Non-pigmented ciliary epithelial cell (primary cell): ENCODE measurements around the gene CPNE1.

DNA sequence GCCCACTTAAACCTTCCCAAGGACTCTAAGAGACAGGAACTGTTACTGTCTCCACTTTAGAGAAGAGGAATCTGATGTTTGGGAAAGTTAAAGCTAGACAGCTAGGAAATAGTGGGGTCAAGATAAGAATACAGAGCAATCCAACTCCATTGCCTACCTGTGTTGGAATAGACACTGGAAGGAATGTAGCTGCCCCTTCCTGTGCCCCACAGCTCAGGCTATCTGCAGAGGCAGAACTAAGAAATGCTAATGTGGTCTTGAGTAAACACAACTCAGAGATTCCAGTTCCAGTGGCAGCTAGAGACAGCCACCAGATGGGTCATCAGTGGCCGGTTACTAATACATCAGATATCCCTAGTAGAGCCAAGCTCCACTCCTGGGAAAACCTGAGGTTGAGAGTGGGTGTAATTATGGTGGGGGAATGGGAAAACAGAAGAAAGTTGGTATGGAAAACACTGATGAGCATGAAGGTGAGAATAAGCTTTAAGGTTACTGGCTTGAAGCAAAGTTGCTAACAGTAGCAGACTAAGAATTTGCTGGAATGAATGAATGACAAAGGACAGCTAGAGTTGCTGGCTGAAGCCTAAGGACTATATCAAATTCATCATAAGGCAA is 28.2 kb upstream of the FAM83C start:
- RRBS: no CpG with 5 or more reads among the region's 1 CpG

- RRBS: no CpG with 5 or more reads among the region's 10 CpGs
These were observed 35.3 kb downstream of the CEP250 start for GRCh38 chr20:35490323-35491384.

GRCh38 chr20:35631195-35631926 is 15.7 kb downstream of the SPAG4 start:
- RRBS: no CpG with 5 or more reads among the region's 10 CpGs

DNA sequence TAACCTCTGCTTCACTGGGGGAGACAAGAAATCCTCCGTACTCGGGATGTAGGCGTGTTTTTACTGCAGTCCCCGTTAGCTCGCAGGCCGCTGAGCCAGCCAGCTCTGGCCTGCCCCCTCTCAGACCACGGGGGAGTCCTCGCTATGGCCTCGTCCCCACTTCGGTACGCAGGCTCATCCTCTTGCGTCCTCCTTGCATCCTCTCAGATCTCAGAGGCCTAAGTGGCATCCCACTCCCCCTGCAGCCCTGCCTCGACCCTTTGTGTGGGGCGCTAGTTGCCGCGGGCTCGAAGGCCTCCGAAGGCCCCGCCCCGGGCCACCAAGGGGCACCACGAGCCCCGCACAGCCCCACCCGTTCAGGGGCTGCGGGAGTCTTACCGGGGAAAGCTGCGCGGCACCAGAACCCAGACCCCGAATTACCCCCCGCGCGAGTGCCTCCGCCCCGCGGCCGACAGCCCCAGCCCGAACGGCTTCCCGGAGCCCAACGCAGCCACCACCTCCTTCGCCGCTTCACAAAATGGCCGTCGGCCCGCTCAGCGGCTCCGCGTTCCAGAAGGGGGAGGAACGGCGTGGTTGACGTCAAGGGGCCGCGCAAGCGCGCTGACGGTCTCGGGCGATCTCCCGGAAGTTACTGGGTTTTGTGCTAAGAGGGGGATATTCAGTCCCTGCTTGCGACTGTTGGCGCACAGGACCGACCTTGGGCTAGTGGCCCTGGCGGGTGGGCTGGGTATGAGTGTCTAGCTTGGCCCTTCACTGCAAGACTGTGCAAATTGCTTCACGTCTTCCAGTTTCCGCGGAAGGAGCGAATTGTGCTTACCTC is at the start of gene CPNE1:
TSS of gene CPNE1 (minus strand) at position 519 of the 820 bp plus-strand sequence.
- RRBS: 2% methylated on average over 15 of the region's 66 CpGs

- RRBS: no CpG with 5 or more reads among the region's 9 CpGs
These were observed 2.7 kb downstream of the ROMO1 start for GRCh38 chr20:35701742-35702532.

DNA sequence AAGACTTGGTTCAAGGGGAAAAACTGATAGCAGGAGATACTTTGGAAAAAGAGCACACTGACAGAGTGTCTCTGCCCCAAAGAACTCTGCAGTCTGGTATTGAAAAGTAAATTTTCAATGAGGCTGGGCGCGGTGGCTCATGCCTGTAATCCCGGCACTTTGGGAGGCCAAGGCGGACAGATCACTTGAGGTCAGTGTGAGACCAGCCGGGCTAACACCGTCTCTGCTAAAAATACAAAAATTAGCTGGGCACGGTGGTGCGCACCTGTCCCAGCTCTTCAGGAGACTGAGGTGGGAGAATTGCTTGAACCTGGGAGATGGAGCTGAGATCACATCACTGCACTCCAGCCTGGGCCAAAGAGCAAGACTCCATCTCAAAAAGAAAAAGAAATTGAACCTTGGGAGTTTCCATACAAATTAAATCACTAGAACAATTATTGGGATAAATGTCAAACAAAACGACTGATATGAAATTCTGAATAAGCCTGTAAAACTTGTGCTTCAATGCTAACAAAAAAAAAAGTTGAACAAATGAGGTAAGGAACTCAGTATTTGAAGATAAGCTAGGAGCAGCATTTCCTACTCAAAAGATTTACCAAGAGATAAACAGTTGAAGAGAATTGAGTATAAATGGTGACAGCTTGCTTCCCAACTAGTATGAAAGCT is 3.5 kb downstream of the ROMO1 start:
- RRBS: no CpG with 5 or more reads among the region's 9 CpGs

- RRBS: no CpG with 5 or more reads among the region's 4 CpGs
These were observed 4.2 kb downstream of the ROMO1 start for GRCh38 chr20:35703199-35704082.

GRCh38 chr20:35714172-35714553 is 15.0 kb downstream of the ROMO1 start:
- RRBS: no CpG with 5 or more reads among the region's 4 CpGs

DNA sequence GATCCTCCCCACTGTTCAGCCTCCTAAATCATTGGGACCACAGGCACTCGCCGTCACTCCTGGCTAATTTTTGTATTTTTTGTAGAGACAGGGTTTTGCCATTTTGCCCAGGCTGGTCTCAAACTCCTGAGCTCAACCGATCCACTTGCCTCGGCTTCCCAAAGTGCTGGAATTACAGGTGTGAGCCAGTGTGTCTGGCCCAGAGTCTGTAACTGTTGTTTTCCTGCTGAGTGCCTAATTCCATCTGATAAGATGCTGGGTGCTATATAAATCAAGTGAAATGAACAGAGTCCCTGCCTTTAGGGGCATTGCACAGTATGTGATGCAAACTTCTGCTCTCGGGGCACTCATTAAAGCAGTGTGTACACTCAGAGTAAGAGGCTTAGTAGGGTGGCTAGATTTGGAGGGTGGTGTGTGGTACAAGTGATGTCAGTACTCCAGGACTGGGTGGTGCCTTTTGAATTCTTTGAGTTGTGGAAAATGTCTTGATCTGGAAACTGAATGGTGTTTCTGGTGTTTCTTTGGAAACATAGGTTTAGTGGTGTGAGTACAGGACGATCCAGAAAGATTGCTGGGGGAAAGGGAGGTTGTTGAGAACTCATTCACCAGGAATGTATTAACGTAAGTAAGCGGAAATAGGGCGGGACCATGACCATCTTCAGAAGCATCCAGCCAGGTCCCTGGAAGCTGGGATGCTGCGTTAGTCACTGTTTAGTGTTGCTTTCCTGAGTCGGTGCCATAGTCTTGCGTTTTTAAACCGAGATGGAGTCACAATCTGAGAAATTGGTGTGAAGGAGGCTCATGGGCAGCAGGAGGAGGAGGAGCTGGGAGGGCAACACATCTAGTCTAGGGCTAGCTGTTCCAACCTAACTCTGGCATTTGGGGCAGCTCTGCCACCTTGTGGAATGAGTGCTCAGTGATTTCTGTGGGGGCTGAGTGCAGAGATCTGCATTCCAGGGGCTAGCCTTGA is 70.5 kb downstream of the SCAND1 start:
- RRBS: no CpG with 5 or more reads among the region's 13 CpGs

DNA sequence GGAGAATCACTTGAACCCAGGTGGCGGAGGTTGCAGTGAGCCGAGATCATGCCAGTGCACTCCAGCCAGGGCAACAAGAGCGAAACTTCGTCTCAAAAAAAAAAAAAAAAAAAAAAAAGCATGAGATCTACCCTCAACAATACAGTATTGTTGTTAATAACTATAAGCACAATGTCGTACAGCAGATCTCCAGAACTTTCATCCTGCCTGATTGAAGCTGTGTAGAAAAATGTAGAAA is 26.0 kb downstream of the SCAND1 start:
- RRBS: no CpG with 5 or more reads among the region's 5 CpGs

DNA sequence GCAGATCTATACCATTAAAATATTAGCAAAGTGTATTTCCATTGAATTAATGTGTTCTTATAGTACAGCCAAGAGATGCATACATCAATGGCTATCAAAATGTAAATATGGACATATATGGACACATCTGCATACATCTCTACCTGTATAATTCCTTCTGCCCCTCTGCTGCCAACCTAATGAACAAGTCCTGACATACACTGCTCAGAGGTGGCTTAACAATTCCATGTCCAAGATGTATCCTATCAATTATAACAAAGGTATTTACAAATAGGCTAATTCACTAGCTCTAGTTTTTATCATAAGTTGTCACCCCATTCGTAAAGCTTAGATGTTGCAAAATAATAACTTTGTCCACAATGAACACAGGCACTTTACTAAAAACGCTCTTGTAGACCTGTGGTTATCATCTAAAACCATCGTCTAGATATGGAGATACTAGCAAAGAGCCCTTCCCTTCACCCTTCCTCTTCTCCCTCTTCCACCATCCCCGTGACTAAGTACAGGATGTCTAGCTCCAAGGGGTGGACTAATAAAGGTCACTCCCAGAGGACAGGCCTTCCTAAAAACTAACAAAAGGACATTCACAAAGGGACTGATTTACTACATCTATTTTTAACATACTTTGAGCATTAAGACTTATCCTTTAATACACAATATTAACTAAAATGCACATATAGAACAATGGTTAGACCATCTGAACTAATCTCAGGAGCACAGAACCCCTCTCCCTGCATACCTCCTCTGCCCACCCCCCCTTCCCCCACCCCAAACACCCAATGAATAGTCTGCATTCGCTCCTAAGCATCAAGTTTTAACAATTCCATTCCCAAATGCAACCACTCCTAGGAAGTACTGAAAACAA is 77.9 kb downstream of the CNBD2 start:
- RRBS: no CpG with 5 or more reads among the region's 5 CpGs

GRCh38 chr20:36047374-36048026 is 79.1 kb downstream of the CNBD2 start:
- RRBS: no CpG with 5 or more reads among the region's 5 CpGs

- RRBS: 4% methylated on average over 26 of the region's 86 CpGs
These were observed 89.7 kb upstream of the EPB41L1 start for GRCh38 chr20:36064535-36065638.

- RRBS: no CpG with 5 or more reads among the region's 2 CpGs
These were observed 69.3 kb upstream of the EPB41L1 start for GRCh38 chr20:36085228-36085599.

- RRBS: 89% methylated on average over 5 of the region's 25 CpGs
These were observed 8.0 kb downstream of the MYL9 start for GRCh38 chr20:36549075-36549921.

DNA sequence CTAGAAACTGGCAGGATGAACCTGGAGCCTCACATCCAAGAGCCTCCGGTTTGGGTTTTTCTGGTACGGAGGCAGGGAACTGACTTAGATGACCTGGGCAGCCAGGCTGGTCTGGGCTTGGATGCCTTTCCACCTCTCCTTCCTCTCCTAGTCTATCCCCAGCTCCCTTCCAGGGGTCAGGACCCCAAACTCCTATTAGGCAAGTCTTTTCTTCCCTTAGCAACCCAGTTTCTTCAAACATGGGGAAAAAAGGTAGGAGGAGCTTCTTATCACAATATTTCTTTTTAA is 2.8 kb upstream of the TGIF2 start:
- RRBS: no CpG with 5 or more reads among the region's 2 CpGs

- RRBS: no CpG with 5 or more reads among the region's 15 CpGs
These were observed 5.0 kb downstream of the TGIF2 start for GRCh38 chr20:36578271-36579023.

DNA sequence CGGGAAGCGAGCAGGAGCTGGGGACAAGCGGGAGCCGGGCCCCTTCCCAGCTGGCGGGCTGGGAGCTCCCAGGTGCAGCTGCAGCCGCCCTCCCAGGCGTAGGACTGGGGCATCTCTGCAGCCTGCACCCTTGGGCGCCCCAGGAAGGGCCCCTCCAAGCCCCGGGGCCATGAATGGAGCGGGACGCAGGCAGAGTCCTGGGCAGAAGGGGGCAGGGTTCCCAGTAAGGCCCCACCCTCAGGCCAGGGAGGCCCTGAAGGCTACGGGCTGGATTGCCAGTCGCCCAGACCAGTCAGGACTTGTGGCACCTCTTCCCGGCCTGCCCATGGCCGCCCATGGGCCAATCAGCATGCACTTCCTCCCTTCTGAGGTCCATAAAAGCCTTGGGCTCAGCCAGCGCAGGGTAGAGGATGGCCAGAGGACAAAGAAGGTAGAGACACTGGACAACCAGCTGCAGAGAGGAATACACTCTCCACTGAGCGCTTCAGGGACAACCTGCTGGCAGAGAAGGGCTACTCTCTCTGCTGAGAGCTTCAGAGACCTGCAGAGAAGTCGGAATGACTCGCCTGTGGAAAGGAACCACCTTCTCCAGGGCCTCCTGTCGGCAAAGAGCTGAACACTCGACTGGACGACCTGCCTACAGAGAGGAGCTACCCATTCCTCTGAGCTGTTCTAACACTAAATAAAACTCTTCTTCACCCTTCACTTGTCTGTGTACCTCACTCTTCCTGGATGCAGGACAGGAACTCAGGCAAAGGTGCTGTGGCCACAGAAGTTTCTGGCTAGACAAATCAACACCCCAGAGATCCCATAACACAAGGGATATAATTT is 31.3 kb upstream of the SLA2 start:
- RRBS: no CpG with 5 or more reads among the region's 22 CpGs

GRCh38 chr20:36862863-36863351 is 431 bp downstream of the SOGA1 start:
- RRBS: 2% methylated on average over 24 of the region's 76 CpGs

GRCh38 chr20:36975025-36975730 is 23.7 kb upstream of the SAMHD1 start:
- RRBS: no CpG with 5 or more reads among the region's 3 CpGs